ENCODE data around the genes PLPP2, ODF3L2, PALM, MED16, R3HDM4, ARID3A and WDR18.

- PRO-cap = bidirectional peak, plus-strand start at chr19:291624, minus-strand start at chr19:291401
- RAMPAGE, long total RNA, 2 experiments = start-site peak on the minus strand in 2 of 2 experiments, at chr19:291374-291412 at its widest, 259 to 444 reads per replicate
Observed at GRCh38 chr19:291055-292027, at the start of gene PLPP2. TSS of gene PLPP2 (minus strand) at chr19:291403.

DNA sequence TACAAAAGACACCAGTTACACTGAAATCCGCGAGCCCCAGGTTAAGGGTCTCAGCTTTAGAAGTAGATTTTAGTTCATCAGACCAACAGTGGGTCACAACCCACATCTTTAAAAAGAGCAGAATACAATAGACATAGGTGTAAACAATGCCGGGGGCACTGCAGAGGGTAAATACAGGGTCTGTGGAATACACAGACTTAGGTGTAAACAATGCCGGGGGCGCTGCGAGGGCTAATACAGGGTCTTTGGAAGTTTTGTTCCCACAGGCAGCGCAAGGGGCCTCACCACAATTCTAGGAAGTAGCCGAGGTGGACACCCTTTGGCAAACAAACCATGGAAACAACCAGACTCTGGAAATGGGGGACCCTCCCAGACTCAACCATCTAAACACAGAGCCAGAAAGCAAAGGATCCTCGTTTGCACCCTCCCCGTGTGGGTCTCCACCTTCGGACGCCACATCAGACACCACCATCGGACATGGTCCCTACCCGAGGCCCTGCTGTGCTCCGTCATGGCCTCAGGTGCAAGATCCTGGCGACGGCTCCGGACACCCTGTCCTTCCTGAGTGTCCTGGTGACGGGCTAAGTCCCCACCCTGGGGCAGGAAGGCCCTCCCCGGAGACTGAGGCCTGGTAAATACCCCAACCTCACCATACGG is 16.6 kb upstream of the PLPP2 start:
- PRO-cap = no peak
- RAMPAGE, long total RNA, 2 experiments = no peak in any of the 2 experiments

DNA sequence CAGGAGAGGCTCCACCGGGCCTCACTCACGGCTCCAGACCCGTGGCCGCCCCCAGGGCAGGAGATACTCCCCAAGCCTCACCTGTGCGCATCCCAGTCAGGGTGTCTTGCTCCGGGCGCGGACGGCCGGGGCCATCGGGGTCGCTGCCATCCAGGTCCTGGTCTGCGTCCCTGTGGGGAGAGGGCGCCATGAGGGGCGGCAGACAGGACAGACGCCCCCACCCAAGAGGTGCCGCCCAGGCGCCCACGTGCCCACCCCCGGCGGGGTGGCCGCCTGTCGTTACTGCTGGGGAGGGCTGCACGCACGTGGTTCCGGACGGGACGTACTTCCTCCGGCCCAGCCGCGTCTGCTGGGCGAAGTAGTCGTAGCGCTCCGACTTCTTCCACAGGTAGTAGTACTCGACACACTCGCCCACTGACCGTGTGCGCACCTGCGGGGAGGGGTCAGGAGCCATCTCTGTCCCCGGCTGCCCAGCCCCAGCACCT is 17.3 kb upstream of the PLPP2 start:
- PRO-cap = no peak
- RAMPAGE, long total RNA, 2 experiments = no peak in any of the 2 experiments

DNA sequence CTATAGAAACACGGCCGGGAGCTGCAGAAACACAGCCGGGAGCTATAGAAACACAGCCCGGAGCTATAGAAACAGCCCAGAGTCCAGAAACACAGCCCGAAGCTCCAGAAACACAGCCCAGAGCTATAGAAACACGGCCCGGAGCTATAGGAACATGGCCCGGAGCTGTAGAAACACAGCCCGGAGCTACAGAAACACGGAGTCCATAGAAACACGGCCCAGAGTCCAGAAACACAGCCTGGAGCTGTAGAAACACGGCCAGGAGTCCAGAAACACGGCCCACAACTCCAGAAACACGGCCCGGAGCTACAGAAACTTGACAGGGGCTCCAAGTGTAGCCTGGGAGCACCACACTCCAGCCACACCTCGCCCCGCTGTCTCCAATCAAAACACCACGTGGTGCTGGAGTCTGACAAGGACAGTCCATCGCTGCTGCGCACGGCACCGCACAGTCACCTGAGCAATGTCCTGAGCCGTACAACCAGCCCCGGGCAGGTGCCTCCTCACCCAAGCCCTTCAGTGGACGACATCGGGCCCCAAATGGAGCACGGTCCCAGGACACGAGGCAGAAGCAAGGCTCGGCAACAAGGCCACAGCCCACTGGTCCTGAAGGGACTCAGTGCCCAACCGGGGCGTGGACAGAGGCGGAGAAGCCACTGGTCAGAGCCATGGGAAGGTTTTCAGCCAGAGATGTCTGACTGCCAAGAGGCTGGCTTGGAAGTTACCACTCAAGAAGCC is 19.5 kb upstream of the PLPP2 start:
- PRO-cap = no peak
- RAMPAGE, long total RNA, 2 experiments = no peak in any of the 2 experiments

GRCh38 chr19:342477-343074 is 2.0 kb downstream of the MIER2 start:
- PRO-cap = unidirectional peak, plus-strand start at chr19:342915
- RAMPAGE, long total RNA, 2 experiments = no peak in any of the 2 experiments

DNA sequence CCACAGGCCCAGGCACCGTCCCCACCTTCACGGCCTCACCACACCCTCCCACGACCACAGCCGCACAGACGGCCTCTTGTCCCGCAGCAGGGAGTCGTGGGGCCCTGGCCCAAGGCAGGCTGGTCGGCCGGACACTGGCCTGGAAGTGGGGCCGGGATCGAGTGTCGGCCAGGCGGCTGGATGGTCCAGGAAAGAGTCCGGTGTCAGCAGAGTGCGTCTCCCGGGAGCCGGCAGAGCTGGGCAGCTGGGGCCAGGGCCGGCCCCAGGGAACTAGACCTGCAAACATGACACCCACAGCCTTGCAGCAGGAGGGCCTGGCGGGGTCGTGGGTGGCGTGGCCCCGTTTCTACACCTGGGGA is at the start of gene ODF3L2:
Gene ODF3L2, minus strand, starts transcription at position 163 of the 359 bp plus-strand sequence.
- PRO-cap = no peak
- RAMPAGE, long total RNA, 2 experiments = no peak in any of the 2 experiments

DNA sequence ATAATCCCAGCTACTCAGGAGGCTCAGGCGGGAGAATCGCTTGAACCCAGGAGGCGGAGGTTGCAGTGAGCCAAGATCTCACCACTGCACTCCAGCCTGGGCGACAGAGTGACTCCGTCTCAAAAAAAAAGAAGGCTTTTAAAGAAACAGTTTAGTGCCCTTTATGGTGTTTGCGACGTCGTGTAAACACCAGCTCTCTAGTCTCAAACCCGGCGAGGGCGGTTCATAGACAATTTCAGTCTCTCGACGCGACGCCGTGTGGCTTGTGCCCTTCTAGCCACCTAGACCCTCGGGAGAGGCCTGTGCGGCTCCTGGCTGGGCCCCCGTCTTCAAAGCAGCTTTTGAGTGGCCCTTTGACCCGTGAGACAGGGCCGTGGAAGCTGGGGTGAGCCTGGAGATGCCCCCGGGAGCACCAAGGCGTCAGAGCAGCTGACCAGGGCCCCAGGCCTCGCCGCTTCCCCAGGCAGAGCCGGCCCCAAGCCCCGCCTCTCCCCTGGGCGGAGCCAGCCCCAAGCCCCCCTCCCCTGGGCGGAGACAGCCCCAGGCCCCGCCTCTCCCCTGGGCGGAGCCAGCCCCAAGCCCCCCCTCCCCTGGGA is 5.0 kb upstream of the MADCAM1 start:
- PRO-cap = no peak
- RAMPAGE, long total RNA, 2 experiments = no peak in any of the 2 experiments

DNA sequence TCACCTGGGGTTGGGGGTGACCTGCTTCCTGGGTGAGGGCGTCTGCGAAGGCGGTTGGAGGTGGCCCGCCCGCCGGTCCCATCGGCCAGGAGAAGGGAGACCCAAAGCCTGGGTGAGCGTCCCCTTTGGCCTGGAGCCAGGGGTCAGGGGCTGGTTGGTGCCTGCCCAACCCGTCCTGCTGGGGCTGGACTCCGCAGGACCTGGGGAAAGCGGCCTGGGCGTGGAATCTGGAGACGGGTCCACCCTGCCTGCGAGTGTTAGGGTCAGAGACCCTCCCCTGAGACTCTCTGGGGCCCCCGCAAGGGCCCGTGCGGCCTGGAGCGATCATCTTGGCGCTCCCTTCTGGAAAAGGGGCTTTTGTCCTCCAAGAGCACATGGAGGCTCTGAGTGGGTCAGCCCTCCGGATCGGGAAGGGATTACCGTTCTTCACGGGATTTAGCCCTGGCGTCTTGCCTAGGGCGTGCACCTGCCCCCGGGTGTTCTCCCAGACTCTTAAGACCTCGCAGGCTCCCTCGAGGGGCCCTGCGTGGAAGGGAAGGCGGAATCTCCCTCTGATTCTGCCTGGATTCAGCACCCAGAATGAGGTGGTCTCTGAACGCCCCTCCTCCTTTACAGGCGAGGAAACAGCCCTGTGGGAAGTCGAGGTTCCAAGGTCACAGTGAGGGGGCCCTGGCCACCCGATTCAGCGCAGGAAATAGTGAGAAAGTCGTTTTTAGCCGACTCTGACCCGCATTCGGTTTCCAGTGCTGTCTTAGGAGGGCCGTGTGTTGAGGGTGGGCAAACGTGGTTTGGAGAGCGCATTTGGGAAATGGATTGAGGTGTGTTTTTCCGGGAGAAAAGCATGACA is 878 bp downstream of the BSG start:
- PRO-cap = bidirectional peak, plus-strand start at position 505 of the sequence, minus-strand start at position 413 of the sequence
- RAMPAGE, long total RNA, 2 experiments = no peak in any of the 2 experiments

GRCh38 chr19:629728-630424 is 3.5 kb downstream of the POLRMT start:
- PRO-cap = no peak
- RAMPAGE, long total RNA, 2 experiments = no peak in any of the 2 experiments

DNA sequence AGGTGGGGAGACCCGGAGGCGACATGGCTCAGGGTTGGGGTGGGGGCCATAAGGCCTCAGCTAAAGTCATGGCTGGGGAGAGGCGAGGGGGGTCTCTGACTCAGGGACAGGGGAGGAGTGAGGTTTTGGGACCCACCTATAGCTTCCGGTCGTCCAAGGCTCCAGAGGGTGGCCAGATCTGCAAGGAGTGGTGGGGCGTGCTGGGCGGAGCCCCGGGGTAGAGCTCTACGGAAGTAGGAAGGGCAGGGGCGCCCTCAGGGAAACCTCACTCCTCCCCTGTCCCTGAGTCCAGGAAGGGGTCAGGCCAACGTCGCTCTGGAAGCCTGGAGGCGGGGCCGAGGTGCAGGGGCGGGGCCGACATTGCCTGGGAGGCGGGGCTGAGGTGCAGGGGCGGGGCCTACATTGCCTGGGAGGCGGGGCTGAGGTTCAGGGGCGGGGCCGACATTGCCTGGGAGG is 5.2 kb upstream of the PALM start:
- PRO-cap = no peak
- RAMPAGE, long total RNA, 2 experiments = no peak in any of the 2 experiments

- PRO-cap = bidirectional peak, plus-strand start at chr19:708987, minus-strand start at chr19:708762; bidirectional peak, plus-strand start at chr19:709131, minus-strand start at chr19:709035
- RAMPAGE, long total RNA, 2 experiments = start-site peak on the plus strand in 1 of 2 experiments, at chr19:709113-709138 at its widest, 121 reads per replicate
Observed at GRCh38 chr19:708492-709634, at the start of gene PALM. TSS of gene PALM (plus strand) at chr19:708935.

DNA sequence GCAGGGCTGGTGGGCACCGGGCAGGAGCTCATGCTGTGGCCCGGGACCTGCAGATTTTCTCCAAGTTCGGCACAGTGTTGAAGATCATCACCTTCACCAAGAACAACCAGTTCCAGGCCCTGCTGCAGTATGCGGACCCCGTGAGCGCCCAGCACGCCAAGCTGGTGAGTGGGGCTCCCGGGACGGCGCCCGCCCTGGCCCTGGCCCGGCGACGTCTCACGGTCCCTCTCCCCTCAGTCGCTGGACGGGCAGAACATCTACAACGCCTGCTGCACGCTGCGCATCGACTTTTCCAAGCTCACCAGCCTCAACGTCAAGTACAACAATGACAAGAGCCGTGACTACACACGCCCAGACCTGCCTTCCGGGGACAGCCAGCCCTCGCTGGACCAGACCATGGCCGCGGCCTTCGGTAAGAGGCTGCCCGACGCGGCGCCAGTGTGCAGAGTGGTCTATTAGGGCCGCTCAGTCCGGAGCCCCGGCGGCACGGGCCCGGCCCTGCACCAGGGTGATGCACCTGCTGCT is 7.6 kb downstream of the PTBP1 start:
- PRO-cap = no peak
- RAMPAGE, long total RNA, 2 experiments = no peak in any of the 2 experiments

DNA sequence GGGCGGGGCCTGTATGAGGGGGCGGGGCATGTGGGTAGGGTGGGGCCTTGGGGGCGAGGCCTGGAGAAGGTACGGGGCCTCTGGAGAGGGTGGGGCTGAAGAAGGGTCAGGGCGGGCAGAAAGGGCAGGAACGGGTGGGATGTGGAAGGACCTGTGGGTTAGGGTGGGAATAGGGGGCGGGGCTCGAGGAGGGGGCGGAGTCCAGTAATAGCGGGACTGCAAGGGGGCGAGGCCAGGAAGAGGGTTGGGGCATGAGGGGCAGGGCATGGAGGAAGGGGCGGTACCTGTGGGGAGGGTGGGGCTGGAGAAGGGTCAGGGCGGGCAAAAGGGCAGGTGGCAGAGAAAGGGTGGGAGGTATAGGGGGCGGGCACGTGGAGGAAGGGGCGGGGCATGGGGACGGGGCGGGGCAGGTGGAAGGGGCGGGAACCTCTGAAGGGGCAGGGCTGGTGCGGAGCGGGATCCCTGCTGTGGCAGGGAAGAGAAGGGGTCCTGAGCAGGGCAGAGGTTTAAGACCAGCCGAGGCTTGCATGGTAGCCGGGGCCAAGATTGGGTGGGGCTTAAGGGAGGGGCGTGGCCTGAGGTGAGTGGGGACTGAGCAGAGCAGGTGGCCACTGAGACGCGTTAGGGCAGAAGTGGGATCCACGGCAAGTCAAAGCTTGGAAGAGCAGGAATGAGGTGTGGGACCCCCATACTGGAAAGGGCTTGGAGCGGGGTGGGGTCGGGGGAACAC is 2.8 kb downstream of the CFD start:
- PRO-cap = no peak
- RAMPAGE, long total RNA, 2 experiments = no peak in any of the 2 experiments

- PRO-cap = no peak
- RAMPAGE, long total RNA, 2 experiments = no peak in any of the 2 experiments
Observed at GRCh38 chr19:862849-863462, 3.5 kb downstream of the CFD start.

GRCh38 chr19:892598-893707 is at the start of gene MED16:
TSS of gene MED16 (minus strand) at chr19:893187.
- PRO-cap = unidirectional peak, minus-strand start at chr19:893187; unidirectional peak, minus-strand start at chr19:893217
- RAMPAGE, long total RNA, 2 experiments = start-site peak on the minus strand in 1 of 2 experiments, at chr19:893186-893194 at its widest, 299 reads per replicate

DNA sequence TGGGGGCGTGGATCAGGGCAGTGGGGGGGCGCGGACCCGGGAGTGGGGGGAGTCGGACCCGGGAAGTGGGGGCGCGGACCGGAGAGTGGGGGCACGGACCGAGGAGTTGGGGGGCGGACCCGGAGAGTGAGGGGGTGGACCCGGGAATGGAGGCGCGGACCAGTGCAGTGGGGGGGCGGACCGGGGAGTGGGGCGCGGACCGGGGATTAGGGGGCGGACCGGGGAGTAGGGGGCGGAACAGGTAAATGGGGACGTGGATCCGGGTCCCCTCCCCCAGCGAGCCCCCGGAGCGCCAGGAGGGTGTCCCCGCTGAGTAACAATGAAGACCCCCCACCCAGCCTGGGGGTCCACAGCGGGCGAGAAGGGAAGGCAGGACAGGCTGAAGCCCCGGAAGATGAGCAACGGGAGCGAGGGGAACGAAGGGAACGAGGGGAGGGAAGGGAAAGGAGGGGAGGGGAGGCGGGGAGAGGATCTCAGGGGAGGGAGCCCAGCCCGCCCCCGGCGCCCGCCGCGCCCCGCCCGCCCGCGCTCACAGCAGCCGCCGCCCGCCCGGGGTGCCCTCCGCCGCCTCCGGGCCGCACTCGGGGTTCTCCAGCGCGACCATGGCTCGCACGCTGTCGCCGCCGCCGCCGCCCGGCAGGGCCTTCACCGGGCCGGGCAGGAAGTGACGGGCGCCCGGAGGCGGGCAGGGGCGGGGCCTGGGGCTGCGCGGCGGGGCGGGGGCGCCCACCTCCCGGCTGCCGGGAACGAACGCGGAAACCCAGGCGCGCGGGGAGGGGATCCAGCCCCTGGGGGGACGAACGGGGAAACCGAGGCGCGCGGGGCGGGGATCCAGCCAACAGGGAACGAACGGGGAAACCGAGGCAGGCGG is at the start of gene R3HDM4:
Gene R3HDM4, minus strand, starts transcription at position 666 of the 871 bp plus-strand sequence.
- PRO-cap = bidirectional peak, plus-strand start at position 537 of the sequence, minus-strand start at position 393 of the sequence; bidirectional peak, plus-strand start at position 729 of the sequence, minus-strand start at position 646 of the sequence
- RAMPAGE, long total RNA, 2 experiments = no peak in any of the 2 experiments

DNA sequence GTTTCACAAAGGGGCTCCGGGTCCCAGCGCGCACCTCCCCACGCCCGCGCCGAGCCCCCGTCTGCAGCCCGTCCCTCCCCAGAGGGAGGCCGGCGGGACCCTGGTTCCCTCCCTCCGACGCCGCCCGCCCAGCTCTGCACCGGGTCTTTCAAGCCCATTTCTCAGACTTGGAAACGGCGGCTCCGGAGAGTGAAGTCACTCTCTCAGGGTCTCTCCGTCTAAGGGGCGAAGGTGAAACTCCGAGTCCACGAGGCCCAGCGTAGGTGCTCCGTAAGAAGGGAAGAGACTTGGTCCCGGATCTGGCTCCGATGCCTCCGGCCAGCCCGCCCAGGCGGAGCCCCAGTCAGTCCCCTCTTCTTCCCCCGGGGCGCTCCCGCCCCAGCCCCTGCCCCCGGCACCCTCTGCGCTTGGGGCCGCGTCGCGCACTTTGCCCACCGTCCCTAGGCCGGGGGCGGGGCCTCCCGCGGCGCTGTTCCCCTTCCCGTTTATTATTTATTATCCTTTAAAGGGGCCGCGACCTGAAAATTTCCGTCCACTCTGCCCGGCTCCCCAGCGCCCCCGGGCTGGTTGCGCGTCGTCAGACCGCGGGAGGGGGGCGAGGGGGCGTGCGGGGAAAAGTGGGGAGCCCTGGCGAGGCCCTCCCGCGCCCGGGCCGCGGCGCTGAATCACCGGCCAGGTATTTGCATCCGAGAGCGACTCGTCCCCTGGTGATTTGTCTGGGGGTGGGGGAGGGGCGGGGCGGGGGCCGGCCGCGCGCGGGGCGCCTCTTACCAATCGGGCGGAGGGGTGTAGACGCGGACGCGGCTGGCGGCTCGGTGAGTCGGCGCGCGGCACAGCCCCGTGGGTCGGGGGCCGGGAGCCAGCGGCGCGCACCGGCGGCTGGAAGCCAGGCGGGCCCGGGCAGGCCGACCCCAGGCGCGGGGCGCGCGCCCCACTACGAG is at the start of gene ARID3A:
Gene ARID3A, plus strand, starts transcription at position 791 of the 941 bp plus-strand sequence.
- PRO-cap = bidirectional peak, plus-strand start at position 505 of the sequence, minus-strand start at position 383 of the sequence; bidirectional peak, plus-strand start at position 795 of the sequence, minus-strand start at position 714 of the sequence
- RAMPAGE, long total RNA, 2 experiments = no peak in any of the 2 experiments

DNA sequence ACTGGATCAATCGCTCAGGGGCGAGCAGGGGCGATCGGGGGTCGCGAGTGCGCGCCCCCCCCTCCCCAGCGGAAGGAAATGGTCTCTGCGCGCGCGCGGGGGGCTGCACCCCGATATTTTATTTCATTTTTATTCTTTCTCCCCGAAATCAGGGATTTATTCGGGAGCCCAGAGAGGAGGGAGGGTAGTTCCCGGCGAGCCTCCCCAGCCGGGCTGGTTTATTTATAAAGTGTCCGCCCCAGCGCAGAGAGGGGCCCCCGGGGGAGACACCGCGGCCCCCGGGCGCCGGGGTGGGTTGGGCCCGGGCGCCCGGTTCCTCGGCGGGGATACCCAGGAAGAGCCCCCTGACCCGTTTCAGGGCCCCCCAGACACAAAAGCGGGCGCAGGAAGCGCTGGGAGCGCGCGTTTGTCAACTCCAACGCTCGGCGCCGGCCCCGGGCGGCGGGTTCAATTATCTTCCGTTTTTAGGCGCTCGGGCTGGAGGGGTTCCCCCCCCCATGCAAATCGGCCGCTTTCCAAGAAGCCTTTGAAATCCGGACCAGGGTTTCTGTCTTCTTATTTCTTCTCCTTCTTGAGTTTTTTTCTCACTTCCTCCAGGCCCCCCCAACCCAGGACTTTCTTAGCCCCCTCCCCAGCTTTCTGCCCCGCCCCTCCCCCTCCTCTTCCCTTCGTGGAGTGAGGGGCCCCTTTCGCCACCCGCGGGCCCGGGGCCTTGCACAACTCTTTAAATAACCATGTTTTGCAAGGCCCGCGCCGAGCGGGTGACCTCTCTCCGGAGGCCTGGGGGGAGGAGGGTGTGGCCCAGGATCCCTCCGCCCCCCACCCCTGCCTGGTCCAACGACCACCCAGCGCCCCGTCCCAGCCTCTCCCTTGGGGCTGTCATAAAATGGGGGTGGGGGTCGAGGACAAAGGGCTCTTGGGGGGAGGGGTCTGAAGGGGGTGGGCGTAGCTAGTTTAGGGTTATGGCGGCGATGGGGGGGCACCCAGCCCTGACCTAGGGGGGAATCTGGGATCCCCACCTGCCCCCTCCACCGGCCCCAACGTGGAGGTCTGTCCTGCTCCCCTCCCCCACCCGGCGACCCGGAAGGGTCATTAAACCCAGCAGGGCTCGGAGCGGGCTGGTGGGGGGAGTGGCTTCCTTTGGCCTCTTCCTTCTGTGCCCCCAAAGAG is 946 bp downstream of the ARID3A start:
- PRO-cap = unidirectional peak, minus-strand start at position 427 of the sequence; unidirectional peak, minus-strand start at position 726 of the sequence
- RAMPAGE, long total RNA, 2 experiments = no peak in any of the 2 experiments

- PRO-cap = no peak
- RAMPAGE, long total RNA, 2 experiments = no peak in any of the 2 experiments
Observed at GRCh38 chr19:971789-972803, 12.0 kb upstream of the WDR18 start.

GRCh38 chr19:983871-984427 is at the start of gene WDR18:
TSS of gene WDR18 (plus strand) at chr19:984345.
- PRO-cap = bidirectional peak, plus-strand start at chr19:984328, minus-strand start at chr19:984302
- RAMPAGE, long total RNA, 2 experiments = no peak in any of the 2 experiments

Data from lower leg skin (tissue), 2 donors.